SJCRH30 (cell line): ENCODE measurements around a stretch of chr7.

DNA sequence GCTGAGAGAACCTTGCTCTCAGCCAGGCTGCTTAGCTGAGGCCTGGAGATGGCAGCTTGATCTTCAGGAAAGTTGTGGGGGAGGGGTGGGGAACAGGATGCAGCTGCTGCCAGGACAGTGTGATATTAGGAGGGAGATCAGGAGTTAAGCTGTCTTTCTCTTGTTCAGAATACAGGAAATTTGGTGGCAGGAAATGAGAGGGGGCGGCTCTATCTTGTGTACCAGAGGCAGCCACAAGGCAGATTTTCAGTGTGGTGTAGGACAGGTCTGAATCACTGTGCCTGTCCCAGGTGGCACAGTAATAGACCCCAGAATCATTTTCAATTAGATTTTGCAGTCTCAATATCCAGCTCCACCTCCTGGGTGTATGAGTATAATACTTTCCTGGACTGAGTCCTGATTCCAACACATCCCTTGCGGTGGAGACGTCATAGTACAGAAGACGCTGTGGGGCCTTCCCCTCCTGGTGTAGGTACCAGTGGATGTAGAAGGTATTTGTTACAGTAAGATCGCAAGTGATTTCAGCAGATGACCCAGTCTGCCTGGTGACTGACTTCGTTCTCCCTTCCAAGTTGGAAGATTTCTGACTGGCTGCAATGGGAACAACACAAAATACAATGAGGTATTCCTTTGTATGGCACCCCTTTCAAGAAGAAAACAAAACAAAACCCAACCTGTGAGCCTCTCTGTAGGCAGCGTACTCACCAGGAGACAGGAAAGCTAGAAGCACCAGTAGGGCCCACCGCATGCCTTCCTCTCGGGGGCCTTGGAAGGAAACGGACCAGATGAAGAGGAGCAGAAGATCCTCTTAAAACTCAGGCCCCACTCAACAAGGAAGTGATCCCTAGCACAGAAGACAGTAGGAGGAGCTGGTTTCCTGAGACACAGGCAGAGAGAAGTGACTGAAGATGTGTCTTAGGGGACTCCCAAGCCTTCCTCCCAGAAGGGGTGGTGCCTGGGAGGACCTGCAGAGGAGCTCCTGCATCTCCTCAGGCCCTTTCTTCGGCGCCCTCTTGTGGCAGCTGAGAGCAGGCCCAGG lies 180.5 kb downstream of the STARD3NL start:
- RAMPAGE, long total RNA = no peak

GRCh38 chr7:38366496-38367132 lies 188.6 kb downstream of the STARD3NL start:
- RAMPAGE, long total RNA = no peak

DNA sequence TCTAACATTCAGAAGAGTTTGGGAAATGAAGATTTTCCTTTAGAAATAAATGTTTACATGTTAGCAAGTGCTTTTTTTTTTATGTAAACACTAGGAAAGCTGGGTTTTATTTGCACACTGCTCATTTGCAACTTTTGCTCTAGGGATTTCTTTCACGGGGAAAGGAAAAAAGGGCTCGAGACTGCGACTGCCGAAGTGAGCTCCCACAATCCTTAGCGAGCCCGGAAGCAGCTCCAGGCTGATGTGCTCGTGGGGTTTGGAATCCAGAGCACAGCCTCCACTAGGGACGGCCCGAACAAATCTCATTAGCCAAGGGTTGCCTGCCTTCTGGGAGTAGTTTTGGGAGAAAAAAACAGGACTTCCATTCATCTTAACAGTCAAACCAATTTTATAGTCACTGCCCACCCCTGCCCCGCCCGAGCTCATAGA lies 107.9 kb upstream of the YAE1 start:
- RAMPAGE, long total RNA = no peak

- RAMPAGE, long total RNA = no peak
These were observed 158.1 kb downstream of the RALA start for GRCh38 chr7:39781475-39781856.

DNA sequence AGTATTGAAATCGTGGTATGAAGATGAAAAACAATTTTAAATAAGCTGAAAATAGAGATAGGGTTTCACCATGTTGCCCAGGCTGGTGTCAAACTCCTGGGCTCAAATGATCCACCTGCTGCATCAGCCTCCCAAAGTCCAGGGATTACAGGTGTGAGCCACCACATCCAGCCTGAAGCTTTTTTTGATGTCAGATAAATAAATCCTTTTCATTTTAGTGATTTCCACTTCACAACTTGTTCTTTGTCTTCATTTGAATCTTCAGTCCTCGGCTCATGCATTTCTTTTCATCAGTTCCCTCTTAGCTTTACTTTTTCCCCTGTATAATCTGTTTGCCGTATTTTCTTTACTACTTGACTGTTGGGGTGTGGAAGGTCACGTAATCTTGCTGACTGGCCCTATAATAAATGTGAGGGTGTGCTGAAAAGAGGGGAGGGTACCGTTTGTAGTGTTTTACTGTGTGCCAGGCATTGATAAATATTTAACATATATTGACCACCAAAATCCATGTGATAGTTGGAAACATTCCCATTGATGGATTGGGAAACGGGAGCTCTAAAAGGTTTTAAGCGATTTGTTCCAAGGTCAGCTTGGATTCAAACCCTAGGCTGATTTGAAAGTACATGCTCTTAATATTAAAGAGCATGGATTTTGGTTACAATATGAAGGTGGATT lies 4.8 kb downstream of the CDK13 start:
- RAMPAGE, long total RNA = no peak

DNA sequence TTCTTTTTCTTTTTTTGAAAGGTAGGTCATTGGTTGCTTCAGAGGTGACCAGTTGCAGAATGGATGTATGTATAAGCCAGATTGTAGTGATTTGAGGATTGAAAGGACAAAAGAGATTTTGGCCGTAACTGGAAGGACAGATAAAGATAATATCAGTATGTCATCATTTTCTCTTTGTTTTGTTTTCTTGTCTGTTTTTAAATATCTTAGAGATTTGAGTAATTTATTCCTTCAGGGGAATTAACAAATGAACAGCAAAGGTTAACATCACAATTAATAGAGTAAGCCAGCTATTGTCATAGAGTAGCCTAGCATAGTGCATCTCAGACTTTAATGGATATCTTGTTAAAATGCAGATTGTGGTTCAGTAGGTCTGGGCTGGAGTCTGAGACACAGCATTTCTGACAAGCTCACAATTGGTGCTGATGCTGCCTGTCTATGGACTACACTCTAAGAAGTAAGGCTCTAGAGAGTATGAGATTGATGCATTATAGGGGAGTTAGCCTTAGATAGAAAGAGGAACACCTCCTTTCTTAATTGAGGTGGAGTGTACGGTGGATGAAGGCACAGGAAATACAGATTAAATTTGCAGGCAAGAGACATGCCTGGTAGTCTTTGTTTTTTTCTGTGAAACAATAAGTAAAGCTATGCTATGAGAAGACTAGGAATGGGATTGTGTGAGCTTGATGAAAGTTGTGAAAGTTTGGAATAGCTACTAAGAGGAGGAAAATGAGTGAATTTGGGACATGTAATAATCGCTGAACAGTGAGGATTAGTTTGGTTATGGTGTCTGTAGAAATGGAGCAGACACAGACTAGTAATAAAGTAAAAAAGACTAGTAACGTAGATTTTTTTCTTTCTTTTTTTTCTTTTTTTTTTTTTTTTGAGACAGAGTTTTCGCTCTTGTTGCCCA lies 28.5 kb downstream of the CDK13 start:
- RAMPAGE, long total RNA = no peak

- RAMPAGE, long total RNA = no peak
These were observed 37.9 kb downstream of the MPLKIP start for GRCh38 chr7:40096182-40097252.

GRCh38 chr7:40756907-40757157 lies 622.0 kb downstream of the SUGCT start:
- RAMPAGE, long total RNA = no peak

- RAMPAGE, long total RNA = no peak
These were observed 680.7 kb downstream of the SUGCT start for GRCh38 chr7:40815423-40815935.

DNA sequence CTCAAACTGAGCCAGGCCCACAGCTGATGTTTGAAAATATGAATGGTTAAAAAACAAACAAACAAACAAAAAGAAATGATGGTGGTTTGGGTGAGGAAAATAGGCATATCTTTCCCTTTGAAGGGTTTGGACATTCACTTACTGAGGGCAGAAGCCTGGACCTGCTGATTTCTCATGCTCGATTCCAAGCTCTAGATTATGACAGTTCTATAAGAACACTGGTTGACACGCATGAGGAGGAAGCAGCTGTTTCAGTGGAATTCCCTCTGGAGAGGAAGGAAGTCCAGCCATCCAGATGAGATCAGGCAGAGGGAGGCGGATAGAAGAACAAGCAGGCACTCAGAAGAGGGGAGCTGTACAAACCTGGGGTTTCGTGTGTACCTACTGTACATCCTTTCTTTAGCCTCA lies 692.0 kb downstream of the INHBA start:
- RAMPAGE, long total RNA = no peak

GRCh38 chr7:41704367-41704611 lies 1.4 kb upstream of the INHBA start:
- RAMPAGE, long total RNA = no peak

GRCh38 chr7:41835296-41835662 lies 132.4 kb upstream of the INHBA start:
- RAMPAGE, long total RNA = no peak

DNA sequence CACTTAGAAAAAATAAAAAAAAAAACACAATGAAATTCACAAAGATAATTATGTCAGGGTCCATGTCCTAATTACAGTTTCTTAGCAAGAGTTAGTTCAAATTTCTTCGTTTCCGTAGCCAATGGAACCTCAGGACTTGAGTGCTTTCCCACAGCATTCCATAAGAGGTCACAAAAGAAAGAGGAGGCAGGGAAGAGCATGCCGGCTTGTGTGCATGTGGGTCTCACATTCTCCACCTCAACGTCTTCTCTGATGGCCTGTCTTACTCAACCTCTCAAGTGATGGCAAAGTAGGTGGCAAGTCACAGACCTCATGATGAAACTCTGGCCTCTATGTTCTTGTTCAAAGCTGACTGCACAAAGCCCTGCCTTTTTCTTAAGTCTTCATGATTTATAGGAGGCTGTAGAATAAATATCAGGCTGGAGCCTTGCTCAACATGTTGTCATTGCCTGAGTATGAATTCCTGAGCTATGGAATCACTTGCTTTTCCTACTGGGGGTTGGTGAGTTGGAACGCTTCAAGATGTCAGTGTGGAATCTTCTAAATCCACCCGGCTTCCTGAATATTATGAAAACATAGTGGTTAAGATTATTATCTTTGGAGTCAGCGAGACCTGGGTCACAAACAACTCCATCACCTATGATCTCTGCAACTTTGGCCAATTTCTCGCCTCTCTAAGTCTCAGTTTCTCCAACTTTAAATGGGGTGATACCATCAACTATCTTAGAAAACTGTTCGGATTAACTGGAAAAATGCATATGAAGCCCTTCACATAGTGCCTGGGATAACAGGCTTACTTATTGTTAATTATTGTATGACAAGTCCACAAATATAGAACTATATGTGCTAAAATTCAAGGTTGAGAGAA lies 213.7 kb upstream of the INHBA start:
- RAMPAGE, long total RNA = no peak

DNA sequence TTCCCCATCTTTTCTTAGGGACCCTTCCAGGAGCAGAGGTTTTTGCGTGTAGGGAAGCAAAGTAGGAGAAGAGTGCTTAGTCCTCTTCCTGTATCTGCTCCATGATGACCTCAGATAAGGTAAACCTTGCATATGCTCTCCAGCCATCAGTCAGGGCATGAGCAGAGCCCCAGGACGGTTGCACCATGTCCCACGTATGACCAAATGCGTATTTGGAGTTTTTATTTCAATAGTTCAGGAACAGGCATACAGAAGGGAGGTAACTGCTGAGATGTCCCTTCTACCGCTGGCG lies 253.4 kb upstream of the INHBA start:
- RAMPAGE, long total RNA = no peak

GRCh38 chr7:42091393-42092179 lies 145.4 kb downstream of the GLI3 start:
- RAMPAGE, long total RNA = no peak

- RAMPAGE, long total RNA = no peak
These were observed 84.9 kb downstream of the GLI3 start for GRCh38 chr7:42151777-42152777.

GRCh38 chr7:42193104-42193667 lies 43.8 kb downstream of the GLI3 start:
- RAMPAGE, long total RNA = no peak

- RAMPAGE, long total RNA = no peak
These were observed 586 bp downstream of the GLI3 start for GRCh38 chr7:42236271-42236975.

DNA sequence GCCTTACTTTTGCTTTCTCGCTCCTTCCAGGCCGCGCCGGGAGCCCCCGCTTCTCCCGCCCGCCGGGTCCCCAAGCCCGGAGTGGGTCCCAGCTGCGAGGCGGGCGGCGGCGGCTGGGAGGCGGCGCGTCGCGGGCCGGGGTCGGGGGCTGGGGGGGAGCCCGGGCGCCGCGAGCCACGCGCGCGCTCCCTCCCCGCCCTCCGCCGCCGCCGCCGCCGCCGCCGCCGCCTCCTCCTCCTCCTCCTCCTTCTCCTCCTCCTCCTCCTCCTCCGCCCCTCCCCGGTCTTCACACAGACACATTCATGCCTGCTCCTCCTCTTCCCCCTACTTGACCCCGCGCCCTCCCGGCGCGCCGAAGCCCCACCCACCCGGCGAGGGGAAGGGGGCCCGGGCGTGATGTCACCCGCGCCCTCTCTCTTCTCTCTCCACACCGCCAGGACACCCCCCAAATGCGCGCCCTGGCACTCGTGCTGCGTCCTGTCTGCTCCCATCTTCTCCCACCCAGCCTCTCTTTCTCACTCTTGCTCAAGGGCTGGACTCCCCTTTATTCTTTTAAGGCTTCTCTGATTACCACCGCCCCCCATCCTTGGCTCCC lies 865 bp upstream of the GLI3 start:
- RAMPAGE, long total RNA = no peak

DNA sequence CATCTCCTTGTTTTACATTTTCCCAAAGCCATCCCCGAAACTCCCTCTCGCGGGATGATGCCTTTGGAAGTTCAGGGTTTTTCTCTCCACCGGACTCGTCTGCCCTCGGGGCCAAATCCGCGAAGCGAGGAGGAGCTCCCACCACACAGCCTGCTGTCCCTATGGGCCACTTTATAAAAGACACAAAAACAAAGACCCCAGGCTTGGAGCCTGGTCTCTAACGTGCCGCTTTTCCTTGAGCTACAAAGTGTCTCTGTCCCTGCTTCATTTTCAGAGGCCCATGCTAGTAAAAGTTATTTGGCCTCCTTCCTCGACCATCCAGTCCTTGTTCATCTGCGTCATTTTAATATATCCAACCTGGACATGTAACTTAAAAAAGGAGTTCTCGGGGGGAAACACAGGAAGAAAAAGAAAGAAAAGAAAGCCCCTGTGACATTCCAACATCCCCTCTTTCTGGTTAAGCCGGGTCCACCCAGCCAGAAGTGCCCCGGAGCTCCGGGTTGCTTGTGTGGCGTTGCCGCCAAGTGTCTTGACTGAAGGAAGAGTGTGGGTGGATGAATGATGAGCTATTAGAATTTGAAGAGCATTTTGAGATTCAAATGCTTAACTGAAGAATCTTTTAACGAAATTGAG lies 1.5 kb upstream of the GLI3 start:
- RAMPAGE, long total RNA = no peak